Measurements from ENCODE around the gene COL5A3.

- PRO-cap, result unidirectional peak, minus-strand start at chr19:9423392
These were observed 12.3 kb downstream of the ZNF266 start for GRCh38 chr19:9423119-9423497.

DNA sequence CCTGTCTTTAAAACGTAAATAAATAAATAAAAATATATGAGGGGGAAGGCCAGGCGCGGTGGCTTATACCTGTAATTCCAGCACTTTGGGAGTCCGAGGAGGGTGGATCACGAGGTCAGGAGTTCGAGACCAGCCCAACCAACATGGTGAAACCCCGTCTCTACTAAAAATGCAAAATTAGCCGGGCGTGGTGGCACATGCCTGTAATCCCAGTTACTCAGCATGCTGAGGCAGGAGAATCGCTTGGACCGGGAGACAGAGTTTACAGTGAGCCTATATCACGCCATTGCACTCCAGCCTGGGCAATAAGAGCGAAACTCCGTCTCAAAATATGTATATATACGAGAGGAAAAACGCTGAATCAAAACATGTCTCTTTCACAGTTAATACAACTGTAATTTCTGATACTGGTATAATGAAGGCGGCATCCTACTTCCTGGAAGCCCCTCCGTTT lies 903 bp downstream of the ZNF846 start:
- PRO-cap, result no peak

DNA sequence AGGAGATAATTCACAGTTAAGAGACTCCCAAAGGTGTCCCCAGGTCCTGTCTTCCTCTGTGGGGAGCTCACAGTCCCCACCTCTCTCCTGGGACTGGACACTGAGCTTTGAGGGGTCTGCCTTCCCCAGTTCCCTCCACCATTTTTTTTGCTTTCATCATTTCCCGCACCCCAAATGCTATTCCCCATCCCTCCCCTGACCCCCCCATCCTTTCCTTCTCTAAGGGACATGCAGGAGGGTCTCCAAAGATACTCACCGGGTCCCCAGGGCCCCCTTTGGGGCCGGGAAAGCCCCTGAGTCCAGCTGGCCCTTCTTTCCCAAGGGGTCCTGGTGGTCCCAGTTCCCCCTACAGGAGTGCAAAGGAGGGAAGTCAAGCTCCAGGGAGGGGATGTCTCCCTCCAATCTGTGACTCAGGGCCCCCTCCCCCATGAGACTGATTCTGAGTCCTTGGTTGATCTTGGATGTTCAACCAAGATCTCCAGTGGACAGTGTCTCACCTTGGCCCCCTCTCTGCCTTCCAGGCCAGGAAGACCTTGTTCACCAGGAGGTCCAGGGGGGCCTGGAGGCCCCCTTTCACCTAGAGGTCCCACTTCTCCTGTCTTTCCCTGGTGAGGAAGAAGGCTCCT lies 31.6 kb downstream of the COL5A3 start:
- PRO-cap, result no peak

GRCh38 chr19:10009262-10009541 lies 1.1 kb downstream of the COL5A3 start:
- PRO-cap, result no peak

GRCh38 chr19:10010062-10010845 lies at the start of gene COL5A3:
Gene COL5A3 (minus strand): TSS chr19:10010504.
- PRO-cap, result unidirectional peak, minus-strand start at chr19:10010504; unidirectional peak, minus-strand start at chr19:10010564

DNA sequence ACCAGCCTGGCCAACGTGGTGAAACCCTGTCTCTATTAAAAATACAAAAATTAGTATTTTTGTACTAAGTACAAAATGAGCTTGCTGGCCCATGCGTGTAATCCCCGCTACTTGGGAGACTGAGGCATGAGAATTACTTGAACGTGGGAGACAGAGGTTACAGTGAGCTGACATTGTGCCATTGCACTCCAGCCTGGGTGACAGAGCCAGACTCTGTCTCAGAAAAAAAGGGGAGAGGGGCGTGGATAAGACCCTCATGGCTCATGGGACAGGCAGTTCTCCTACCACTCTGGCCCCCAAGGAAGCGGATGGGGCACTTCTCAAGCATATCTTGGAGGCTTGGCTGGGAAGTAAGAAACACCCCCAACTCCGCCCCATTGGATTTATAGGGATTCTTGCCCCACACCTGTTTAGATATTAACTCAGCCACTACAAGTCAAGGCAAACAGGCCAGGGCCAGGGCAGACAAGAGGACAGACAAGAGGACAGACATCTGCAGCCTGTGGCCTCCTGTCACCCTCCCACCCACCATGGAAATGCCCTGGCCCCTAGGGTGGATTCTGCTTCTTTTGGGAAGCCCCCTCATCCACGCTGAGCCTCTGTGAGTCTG lies 24.0 kb downstream of the RDH8 start:
- PRO-cap, result no peak

GRCh38 chr19:10118722-10119367 lies 854 bp downstream of the EIF3G start:
- PRO-cap, result no peak

DNA sequence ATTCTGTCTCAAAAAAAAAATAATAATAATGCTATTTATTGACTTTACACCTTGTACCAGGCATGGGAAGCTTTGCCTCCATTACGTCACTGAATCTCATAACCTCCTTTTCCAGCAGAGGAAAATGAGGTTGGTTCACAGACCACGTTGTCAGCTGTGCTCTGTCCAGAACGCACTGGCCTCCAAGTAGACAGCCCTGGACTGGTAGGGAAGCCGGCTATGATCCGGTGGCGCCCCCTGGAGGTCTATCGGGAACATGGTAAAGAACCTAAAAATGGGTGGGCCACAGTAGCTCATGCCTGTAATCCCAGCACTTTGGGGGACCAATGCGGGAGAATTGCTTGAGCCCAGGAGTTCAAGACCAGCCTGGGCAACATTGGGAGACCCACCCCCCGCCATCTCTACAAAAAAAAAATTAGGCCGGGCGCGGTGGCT lies 1.9 kb upstream of the MRPL4 start:
- PRO-cap, result unidirectional peak, minus-strand start at position 177 of the sequence

GRCh38 chr19:10332762-10332954 lies 671 bp downstream of the RAVER1 start:
- PRO-cap, result no peak

DNA sequence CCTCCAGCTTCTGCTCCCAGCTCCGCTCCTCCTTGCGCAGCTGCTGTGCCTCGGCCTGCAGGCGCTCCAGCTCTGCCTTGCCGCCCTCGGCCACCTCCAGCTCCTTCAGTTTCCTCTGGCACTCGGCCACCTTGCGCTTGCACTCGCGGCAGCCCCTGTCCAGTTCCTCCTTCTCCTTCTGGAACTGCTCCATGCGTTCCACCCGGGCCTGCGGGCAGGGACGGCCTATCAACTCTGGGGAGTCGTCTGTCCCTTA lies 7.4 kb downstream of the CDC37 start:
- PRO-cap, result no peak

- PRO-cap, result no peak
These were observed 32.5 kb downstream of the PDE4A start for GRCh38 chr19:10452565-10453426.

DNA sequence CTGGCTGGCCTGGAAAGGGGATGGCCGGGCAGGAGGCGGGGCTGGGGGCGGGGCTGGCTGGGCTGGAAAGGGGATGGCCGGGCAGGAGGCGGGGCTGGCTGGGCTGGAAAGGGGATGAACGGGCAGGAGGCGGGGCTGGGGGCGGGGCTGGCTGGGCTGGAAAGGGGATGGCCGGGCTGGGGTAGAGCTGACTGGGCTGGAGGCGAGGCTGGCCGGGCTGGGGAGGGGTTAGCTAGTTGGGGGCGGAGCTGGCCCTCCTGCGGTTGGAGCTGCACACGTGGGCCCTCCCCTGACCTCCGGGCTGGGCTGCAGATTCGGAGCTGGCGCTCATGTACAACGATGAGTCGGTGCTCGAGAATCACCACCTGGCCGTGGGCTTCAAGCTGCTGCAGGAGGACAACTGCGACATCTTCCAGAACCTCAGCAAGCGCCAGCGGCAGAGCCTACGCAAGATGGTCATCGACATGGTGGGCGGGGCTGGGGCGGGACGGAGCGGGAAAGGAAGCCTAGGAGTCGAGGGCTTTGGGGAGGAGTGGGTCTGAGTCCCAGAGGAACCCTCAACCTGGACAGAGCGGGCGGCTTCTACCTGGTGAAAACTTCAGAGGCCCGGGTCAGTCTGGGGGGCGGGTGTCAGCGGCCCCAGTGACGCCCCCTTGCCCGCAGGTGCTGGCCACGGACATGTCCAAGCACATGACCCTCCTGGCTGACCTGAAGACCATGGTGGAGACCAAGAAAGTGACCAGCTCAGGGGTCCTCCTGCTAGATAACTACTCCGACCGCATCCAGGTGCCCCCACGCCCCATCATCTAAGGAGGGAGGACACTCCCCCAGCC lies 41.1 kb downstream of the PDE4A start:
- PRO-cap, result no peak

- PRO-cap, result no peak
These were observed 1.4 kb downstream of the SLC44A2 start for GRCh38 chr19:10626806-10627139.

DNA sequence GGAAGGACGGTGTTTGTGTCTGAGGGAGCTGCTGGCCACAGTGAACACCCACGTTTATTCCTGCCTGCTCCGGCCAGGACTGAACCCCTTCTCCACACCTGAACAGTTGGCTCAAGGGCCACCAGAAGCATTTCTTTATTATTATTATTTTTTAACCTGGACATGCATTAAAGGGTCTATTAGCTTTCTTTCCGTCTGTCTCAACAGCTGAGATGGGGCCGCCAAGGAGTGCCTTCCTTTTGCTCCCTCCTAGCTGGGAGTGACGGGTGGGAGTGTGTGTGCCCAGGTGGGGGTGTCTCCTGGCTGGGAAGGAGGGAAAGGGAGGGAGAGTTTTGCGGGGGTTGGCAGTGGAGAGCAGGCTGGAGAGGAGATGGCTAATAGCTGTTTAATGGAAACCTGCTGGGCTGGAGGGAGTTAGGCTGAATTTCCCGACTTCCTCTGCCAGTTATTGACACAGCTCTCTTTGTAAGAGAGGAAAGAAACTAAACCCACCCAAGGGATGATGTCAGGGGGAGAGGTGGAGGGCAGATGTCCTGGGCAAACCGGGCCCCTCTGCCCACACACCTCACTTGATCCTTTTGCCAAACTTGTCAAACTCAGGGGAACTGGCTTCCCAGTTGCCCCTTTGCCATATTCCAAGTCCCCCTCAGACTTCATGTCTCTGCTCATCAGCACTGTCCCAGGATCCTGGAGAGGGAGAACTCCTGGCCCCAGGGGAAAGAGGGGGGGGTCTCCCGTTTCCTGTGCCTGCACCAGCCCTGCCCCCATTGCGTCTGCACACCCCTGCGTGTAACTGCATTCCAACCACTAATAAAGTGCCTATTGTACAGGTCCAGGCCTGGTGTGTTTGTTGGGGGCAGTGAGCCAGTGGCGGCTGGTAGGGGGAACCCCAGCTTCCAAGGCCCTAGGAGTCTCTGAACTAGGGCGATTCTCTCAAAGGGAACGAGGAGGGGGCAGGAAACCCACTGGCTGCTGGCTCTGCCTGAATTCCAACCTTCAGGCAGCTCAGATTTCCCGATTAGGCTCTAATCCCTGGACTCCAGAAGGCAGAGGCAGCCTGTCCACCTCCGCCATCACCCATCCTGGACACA lies 10.1 kb upstream of the ILF3 start:
- PRO-cap, result no peak

DNA sequence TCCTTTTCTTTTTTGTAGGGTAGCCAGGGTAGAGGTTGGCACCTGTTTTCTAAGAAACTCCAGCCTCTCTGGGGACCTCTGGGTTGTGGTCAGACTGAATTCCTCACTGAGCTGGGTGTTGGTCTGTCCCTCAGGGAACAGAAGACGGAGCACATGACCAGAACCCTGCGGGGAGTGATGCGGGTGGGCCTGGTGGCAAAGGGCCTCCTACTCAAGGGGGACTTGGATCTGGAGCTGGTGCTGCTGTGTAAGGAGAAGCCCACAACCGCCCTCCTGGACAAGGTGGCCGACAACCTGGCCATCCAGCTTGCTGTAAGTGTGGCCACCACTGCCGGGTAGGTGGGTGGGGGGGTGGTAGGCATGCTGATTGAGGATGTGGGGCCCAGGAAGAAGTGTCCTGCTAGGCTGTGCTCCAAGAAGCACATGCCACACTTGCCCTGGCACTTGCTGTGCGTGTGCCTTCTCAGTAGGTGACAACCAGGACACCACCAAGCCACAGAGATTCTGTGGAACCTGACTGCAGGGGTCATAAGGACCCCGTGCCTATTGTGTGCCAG lies 17.2 kb downstream of the ILF3 start:
- PRO-cap, result no peak

DNA sequence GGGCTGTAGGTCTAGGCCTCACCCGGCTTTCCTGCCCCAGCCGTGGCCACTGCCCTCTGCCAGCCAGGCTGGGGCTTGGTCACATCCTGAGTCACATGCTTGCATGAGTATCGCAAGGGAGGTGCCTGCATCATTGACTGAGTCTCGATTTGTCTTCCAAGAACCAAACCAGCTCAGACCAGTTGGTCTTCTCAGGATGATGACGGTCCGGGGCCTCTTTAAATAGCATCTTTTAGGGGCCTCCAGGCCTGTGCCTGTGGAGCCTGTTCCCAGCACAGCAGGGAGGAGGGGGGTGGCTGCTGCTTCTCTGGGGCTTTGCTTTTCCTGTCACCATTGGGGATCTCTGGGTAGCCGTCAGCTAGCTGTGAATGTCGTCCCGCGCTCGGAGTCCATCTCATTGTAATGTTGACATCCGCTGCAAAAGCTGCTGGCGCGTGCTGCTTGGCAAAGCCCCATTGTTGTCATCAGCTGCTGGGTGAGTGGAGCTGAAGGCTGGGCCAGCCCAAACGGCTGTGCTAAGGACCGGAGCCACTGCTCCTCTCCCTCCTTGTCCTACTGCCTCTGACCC lies 14.5 kb upstream of the QTRT1 start:
- PRO-cap, result no peak

DNA sequence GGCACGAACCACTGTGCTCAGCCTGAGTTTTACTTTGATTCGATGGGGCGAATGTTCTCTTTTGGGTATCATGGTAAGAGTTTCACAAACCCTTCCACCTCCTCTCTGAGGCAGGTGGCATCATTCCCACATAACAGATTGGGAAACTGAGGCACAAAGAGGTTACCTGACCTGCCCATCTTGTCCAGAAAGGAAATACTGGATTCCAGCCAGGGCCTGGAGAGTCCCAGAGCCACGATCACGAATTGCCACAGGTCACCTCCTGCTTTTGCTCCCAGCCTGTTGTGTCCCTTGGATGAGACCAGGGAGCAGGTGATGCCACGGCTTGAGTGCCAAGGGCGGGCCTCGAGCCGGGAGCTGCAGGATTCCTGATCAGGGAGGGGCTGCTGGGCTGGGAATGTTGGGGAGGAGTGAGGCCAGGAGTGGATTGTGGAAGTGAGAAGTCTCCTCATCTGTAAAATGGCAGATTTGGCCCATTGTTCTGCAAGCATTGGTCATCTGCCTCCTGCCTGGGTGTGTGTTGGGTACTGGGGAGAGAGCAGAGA lies 29.3 kb downstream of the DNM2 start:
- PRO-cap, result no peak

GRCh38 chr19:10748471-10749646 lies 31.0 kb downstream of the DNM2 start:
- PRO-cap, result no peak

- PRO-cap, result no peak
These were observed 59.0 kb downstream of the DNM2 start for GRCh38 chr19:10776934-10777267.

DNA sequence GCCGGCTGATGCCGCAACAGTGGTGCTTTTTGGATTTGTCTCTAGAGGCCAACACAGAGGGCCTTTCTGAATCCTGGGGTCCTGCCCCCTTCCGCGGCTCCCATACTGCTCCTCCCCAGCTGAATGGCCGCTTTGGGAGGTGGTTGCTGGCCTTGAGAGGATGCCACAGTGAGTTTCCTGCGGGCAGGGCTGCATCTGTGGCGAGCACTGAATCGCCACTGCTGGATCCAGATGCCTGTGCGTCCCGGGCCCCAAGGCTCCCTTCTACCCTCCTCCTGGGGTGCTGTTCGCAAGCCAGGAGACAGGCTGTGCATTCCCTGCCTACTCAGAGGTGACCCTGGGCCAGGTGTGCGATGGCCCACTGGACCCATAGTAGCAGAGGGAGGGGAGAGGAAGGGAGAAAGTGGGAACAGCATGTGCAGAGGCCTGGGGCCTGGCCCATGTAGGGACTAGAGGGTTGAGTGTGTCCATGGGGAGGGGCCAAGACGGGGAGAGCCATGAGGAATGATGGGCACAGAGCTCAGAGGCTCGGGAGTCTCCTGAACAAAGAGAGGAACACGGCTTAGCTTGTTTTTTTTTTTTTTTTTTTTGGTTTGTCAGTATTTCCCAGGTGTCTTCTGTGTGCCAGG lies 27.2 kb downstream of the CARM1 start:
- PRO-cap, result no peak

Measured in left lung (tissue), 1 donor.